Colonic mucosa (tissue), 1 donor: ENCODE measurements around a stretch of chr3.

- PRO-cap, result no peak
These were observed 2.3 kb downstream of the RARB start for GRCh38 chr3:25430355-25430755.

GRCh38 chr3:25453828-25454771 is 26.0 kb downstream of the RARB start:
- PRO-cap, result no peak

- PRO-cap, result no peak
These were observed 46.0 kb downstream of the RARB start for GRCh38 chr3:25474072-25474487.

GRCh38 chr3:25508225-25508743 is 80.2 kb downstream of the RARB start:
- PRO-cap, result no peak

- PRO-cap, result no peak
These were observed 92.3 kb downstream of the TOP2B start for GRCh38 chr3:25572342-25572860.

GRCh38 chr3:26914924-26915296 is 292.3 kb downstream of the LRRC3B start:
- PRO-cap, result no peak

GRCh38 chr3:27209976-27210475 is 159.2 kb downstream of the NEK10 start:
- PRO-cap, result no peak

- PRO-cap, result no peak
These were observed 2.9 kb downstream of the NEK10 start for GRCh38 chr3:27366233-27366740.

DNA sequence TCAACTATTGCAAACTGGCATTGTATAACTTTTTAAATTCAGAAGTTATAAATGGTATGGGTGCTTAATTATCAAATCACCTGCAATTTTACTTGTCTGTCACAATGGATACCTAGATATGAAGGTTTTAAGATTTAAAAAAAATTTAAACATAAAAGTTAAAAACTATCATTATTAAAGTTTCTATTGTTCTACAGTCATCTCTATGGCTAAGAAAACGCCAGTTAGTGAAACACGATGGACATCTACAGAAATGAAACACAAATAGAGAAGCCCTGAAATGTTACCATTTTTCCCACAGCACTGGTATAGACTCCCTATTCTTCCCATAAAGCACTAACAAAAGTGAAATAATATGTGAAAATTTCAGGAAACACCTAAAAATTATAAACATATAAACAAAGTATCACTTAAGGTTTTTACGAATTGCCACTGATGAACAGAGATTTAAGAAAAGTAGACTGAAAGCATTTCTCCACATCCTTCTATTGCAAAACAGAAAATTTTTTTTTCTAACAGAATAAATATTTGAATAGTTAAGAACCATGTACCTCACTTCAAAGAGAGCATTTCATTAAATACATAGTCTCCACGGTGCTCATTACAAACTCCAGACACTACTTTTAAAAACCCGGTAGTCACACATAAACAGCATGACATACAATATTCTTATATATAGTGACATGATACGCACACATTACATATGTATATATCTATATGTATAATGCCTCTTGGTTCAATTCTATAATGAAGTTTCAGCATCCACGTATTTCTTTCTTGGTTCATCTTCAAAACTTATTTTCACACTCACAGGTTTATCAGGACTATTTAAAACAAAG is 7.1 kb upstream of the NEK10 start:
- PRO-cap, result no peak

DNA sequence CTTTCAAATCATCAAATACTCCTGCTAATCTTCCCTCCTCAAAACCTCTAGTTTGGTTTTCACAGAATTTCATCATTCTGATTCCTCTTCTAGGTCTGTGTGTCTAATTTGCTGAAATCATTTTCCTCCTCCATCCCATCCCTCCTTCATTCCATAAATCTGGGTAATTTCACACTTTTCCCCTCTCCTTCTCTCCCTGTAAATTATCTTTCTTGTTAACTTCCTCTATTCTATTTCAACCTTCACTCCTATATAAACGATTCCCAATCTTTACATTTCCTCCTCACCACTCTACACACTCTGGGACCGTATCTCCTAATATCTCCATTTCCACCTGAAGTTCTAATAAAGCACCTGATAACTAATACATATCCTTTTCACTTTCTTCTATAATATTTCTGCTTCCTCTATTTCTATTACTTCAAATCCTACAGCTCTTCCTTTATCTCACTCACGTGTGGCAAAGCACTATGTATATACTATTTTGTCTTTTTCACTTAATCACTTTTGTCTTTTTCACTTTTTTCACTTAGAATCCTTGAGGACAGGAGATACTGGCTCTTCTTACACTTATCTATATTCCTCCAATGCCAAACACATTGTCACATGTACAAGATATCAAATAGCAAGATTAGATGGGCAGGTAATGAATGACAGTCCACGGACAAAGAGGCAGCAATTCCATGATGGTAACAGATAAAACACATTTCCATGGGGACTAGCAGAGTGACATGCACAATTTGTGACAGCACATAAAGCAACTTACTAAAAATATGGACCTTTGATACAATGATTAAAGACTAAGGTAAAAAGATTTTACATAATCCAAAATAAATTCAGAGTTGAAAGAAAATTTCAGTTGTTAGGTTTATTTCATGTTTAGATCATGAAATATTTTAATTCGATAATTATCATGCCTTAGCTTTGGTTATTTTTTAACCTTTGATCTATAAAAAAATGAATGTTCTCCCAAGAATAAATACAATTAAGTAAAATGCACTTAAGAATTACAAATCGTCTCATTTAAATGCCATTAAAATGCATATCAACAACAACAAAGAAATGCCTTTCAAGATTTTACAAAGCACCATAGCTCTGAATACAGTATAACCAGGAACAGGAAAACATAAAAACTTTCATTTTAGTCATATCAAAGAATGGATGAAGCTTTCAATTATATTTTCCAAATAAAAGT is 38.8 kb upstream of the NEK10 start:
- PRO-cap, result no peak

GRCh38 chr3:27666165-27666586 is 55.9 kb downstream of the EOMES start:
- PRO-cap, result unidirectional peak, plus-strand start at chr3:27666501

- PRO-cap, result no peak
These were observed 50.2 kb downstream of the CMC1 start for GRCh38 chr3:28291648-28291922.

DNA sequence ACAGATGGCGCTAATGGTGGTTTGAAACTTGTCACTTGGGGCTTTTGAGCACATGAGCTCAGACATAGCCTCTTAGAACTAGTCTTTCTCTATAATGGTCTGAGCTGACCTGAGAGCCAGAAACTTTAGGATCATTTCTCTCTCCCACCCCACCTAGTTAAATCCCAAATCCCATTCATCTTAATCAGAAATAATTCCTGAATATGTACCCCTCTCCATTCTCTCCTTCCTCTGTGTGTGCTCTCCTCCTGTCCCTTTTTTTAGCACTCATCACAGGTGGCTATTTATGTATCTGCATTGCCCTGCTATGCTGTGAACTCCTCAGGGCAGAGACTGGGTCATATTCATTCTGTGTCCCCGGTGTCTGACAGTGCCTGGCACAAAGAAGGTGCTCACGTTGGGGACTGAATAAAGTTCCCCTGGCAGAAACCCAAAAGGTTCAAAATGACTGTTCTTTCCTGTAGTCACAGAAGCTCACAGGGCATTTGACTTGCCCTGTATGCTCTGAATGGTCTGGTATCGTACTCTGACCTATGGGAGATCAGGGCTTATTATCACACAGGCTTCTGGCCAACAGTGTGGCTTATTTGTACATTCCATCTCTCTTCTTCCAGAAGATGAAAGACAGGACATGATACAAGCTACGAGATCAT is 319.3 kb upstream of the AZI2 start:
- PRO-cap, result no peak

DNA sequence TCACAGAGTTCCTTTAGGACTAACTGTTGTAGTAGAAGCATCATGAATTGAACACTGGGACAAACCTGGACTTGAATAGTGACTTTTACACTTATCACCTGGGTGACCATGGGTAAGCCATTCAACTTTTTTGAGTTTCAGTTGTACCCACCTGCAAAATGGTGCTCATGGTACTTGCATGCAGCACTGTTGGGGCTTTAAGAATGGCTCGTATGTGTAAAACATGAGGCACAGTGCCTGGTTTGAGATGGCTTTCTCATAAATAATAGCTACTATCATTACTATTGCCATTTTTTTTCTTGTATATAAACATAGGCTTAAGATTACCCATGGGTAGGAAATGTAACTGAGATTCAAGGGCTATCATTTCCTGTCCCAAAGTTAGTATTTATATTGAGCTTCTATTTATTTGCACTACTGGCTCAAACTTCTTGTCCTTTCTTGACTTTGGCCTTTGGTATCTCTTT is 354.5 kb upstream of the AZI2 start:
- PRO-cap, result no peak

DNA sequence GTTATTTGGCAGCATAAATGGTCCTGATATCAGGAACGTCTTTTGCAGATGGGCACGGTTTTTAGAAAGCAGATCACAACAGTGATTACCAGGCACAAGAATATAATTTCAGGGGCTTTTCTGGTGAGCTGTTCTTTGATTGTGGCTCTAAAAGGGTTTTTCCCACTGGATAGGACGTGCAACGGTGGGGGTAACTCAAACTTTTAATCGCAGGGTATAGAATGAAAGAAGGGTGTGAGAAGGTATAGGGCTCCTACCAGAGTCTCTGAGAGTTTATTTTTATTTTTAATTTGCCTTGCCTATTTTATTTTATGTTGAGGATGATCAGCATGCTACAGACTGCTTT is 1.1 kb downstream of the RBMS3 start:
- PRO-cap, result no peak

DNA sequence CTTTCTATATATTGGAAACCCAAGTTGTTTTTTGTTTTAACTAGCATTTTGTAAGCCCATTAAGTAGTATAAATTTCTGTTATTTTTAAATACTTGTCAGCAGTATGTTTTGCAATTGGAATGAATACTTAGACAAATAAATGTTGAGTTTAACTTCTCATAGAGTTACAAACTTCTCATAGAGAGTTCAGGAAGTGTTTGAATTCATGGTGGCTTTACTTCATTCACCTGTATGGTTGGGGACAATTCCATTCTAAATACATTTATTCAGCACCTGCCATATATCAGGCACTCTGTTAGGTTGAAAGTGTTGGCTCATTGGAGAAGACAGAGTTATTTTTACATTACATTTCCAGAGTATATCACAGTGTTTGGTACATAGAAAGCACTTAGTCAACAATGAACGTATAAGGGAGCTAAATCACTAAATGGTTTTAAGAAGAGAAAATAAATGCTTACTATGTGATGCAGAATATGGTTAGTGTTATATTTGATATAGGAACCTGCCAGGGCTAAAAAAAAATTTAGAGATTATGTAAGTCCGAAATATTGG is 27.2 kb downstream of the RBMS3 start:
- PRO-cap, result no peak

DNA sequence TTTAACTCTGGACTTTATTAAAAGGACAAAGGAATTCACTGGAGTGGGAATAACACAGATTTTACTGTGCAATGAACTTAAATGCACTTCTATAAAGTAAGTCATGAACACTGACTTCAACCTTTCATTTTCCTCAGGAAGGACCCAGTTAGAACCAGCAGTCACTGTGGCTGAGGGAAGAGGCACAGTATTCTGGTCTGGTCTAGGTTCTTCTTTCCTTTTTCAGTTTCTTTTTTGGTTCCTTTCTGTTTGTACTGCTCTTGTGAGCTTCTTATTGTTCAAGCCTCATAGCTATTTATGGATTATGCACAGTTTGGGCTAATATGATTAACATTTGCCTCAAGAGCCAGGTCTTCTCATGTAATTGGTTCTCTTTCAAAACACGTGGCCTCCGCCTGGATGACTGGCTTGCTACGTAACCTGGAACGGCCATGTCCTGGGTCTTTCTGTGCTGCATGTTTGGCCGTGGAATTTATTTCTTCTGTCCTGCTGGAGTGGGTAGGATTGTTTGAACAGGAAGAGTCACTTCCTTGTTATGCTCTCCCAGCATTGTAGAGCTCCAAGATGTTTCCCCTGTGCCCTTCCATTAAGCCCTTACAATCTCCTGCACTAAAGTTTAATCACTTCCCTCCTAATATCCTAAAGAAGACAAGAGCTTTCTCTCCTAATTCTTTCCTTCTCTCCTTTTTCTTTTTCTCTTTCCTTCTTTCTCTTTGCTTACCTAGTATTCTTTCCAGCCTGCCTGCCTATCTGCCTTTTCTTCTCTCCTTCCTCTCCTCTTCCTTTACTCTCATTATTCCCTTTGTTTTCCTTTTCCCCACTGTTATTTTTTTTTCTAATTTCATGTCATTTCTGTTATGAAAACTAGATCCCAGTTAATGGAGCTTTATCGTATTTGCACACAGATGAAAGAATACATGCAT is 43.5 kb downstream of the RBMS3 start:
- PRO-cap, result unidirectional peak, plus-strand start at position 432 of the sequence

DNA sequence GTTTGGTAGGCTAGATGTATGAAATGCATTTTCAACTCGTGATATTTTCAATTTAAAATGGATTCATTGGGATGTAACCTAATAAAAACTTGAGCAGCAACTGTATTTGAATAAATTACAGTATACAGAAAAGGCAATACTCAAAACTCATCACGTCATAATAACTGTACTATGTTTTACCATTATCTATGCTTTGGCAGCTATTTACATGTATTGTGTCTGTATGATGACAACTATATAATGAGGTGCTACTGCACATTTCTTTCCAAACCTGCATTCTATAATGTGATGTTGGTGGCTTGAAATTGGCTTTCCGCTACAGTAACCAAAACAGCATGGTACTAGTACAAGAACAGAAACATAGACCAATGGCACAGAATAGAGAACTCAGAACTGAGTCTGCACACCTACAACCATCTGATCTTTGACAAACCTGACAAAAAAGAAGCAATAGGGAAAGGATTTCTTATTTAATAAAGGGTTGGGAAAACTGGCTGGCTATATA is 93.8 kb downstream of the RBMS3 start:
- PRO-cap, result no peak

DNA sequence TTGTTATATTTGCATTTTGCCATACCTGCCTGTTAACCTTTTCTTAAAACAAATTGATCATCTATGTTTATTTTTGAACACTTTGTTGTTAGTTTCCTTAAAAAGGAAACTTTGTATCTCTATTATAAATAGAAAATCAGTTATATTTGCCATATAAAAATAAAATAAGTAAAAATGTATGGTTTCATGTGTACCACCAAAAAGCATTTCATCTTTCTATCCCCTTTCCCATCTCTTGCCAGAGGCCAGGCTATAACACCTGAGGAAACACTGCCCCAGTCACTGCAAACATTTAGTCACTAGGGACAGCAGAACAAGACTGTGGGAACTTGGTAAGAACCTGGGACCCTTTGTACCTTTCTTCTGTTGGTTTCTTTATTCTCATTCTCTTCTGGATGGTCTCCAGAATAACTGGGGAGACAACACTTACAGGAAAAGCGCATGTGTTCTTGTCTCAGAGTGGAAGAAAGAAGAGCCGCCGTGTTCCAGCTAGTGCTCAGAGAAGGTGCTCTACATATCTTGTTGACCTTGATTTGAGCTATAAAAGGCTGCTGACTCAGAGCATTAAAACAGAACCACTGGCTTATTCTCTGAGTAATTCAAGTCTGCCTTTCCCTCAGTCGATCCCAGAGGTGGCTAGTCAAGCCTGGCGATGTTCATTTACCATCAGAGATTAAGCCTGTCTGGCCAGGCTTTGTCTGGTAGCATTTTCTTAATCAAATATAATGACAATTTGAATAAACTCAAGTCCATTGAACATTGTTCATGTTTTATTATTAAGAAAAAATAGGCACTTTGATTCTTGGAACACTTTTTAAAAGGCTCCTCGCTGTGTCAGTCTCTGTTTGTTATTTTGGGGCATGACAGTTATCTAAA is 361.7 kb downstream of the RBMS3 start:
- PRO-cap, result no peak

GRCh38 chr3:30161434-30161779 is 445.0 kb upstream of the TGFBR2 start:
- PRO-cap, result no peak